Uterus (tissue), 7 donors: ENCODE measurements around a stretch of chr9.

GRCh38 chr9:72364398-72365065, 476 bp downstream of the ZFAND5 start:
- PRO-cap, 4 experiments: peak in 4 of 4 experiments; most common plus-strand start chr9:72364945 (in 4); most common minus-strand start chr9:72364874 (in 4)
- RAMPAGE, long total RNA, 2 experiments: start-site peak on the minus strand in 1 of 2 experiments, at chr9:72364697-72364776 at its widest, 23 reads per replicate
- RRBS: 2% methylated on average over 33 of the region's 90 CpGs

DNA sequence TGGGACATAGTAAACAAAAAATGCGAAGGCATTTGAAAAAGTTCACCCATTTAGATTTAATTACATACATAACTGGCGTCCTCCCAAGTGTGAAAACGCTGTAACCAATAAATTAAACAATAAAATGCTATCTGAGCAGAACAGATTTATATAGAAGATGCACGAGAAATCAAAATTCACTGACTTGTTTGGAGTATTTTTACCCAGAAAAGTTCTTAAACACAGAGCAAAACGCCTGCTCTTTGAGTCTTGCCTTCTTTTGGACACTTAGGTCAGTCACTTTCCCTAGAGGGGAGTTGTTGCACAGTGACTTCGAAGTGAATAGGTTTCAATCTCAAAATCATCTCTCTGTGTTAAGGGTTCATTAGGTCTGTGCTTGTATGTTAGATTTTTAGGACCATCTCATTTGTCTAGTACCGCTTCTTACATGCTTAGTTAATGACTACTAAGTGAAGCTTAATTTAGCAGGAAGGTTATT, 1.9 kb downstream of the ALDH1A1 start:
- PRO-cap, 4 experiments: no peak in any of the 4 experiments
- RAMPAGE, long total RNA, 2 experiments: no peak in any of the 2 experiments
- RRBS: no CpG with 5 or more reads among the region's 7 CpGs

- PRO-cap, 4 experiments: no peak in any of the 4 experiments
- RAMPAGE, long total RNA, 2 experiments: no peak in any of the 2 experiments
Measured at GRCh38 chr9:72983087-72983381, 30.2 kb upstream of the ALDH1A1 start.

DNA sequence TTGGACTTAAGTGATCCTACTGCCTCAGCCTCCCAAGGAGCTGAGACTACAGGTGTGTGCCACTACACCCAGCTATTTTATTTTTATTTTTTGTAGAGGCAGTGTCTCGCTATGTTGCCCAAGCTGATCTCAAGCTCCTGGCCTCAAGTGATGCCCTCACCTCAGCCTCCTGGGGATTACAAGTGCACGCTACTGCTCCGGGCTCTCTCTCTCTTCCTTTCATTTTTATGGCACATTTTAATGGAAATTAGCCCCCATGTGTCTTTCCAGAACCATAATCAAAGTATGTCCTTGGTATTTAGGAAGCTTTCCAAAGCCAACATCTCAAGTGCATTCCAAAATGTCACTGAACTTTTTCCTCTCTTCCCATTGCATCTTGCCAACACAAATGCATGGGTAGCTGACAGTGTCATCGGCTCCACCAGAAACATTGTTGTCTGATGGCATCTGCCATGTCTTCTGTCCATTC, 90.6 kb upstream of the ANXA1 start:
- PRO-cap, 4 experiments: no peak in any of the 4 experiments
- RAMPAGE, long total RNA, 2 experiments: no peak in any of the 2 experiments
- RRBS: no CpG with 5 or more reads among the region's 4 CpGs

DNA sequence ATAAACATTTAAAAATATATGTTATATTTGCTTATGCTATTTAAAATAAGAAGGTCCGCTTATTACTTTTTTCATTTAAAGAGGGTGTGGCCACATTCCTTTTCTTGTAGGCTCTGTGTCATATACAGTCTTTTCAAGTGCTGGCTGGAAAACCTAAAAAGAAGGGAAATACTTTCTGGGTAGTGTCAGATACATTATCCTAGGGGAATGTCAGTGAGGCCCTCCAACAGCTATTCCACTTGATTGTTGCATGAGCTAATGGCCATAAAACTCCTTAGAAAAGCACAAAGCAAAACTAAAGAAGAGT, 751 bp downstream of the ANXA1 start:
- PRO-cap, 4 experiments: no peak in any of the 4 experiments
- RAMPAGE, long total RNA, 2 experiments: no peak in any of the 2 experiments
- RRBS: no CpG with 5 or more reads among the region's 1 CpG

- PRO-cap, 4 experiments: no peak in any of the 4 experiments
- RAMPAGE, long total RNA, 2 experiments: no peak in any of the 2 experiments
- RRBS: no CpG with 5 or more reads among the region's 6 CpGs
Measured at GRCh38 chr9:73357558-73358163, 206.0 kb downstream of the ANXA1 start.

DNA sequence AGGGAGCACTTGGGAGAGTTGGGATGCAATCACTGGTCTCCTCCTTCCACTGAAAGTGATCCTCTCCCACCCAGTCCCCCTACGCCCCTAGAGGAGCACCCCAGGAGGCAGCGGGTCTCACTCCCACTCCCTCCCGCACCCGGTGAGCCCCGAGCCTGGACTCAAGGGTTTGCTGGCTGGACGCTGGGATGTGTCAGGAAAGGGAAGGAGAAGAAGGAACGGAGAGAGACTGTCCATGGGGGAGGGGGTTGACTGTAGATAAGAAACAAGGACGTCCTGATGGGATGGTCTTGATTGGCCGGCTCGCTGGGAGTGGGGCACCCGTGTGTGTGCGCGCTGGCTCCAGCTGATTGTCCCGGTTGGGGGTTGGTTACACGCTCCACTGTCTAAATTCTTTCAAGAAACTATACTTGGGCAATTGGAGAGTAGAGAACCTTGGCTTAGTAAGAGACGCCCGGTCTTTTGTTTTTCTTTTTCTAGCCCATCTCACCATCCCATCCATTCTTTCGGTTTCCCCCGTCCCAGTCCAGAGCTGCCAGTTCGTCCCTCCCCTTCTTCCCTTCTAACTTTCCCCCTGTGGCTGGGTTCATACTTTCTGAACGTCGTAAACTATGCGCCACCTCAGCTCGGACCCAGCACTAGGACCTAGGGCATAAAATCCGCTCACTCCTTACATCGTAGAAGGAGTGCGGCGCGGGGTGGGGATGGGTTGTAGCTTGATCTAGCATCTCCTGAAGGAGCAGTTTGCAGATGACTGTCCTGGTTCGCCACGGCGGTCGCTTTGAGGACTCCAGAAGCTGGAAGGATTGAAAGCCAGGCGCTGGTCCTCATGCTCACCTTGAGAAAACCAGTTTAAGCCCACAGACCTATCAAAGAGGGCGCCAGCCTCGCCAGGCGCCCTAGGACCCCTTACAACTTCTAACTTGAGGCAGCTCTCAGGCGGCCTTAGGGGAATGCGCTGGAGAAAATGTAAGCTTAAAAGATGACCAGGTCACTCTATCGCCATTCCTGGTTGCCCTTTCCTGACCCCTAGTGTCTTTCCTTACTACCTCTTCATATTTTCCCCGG, 2.4 kb downstream of the RORB start:
- PRO-cap, 4 experiments: peak in 2 of 4 experiments; most common plus-strand start position 349 of the sequence (in 2); most common minus-strand start position 564 of the sequence (in 2)
- RAMPAGE, long total RNA, 2 experiments: no peak in any of the 2 experiments
- RRBS: 3% methylated on average over 9 of the region's 41 CpGs

DNA sequence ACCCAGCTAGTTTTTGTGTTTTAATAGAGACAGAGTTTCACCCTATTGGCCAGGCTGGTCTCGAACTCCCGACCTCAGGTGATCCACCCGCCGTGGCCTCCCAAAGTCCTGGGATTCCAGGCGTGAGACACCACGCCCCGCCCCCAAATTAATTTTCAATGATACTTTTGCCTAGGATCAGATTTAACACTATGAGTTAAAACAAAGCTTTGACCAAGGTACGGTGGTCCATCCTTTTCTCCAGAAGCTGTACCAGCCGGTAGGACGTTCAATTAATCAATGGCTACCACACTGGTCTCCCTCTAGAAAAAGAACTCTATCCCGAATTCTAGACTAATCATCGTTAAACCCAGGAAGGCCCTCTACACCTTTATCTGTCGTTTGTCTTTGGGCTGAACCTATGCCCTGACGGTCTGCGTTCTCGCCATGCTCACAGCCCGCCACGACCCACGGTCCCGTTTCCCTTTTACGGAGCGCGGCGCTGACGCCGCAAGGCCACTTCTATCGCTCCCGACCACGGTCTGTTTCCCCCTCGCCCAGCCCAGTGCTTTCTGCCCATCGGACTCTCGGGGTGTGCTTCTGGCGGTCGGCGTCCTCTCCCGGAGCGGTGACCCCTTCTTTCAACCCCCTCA, 1.1 kb downstream of the C9orf40 start:
- PRO-cap, 4 experiments: peak in 2 of 4 experiments; most common plus-strand start position 469 of the sequence (in 2); most common minus-strand start position 441 of the sequence (in 1)
- RAMPAGE, long total RNA, 2 experiments: no peak in any of the 2 experiments
- RRBS: 2% methylated on average over 2 of the region's 37 CpGs

DNA sequence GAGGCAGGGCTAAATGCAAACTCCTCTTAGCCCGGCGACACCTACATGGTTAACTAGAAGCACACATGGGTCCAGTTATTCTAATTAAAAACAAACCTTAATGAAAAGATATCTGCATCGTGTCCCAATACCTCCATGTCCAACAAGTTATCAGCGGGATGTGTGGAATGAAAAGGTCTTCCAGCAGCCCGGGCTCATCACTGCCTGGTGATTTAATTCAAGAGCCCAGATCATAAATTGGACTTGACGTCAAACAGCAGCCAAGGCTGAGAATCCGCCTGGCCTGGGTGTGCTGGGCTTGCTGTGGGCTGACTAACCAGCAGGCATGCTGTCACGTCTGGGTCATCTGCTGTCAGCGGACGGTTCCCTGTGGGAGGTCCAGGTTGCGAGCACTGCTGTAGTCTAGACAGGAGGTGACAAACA, 289.6 kb downstream of the OSTF1 start:
- PRO-cap, 4 experiments: no peak in any of the 4 experiments
- RAMPAGE, long total RNA, 2 experiments: no peak in any of the 2 experiments
- RRBS: no CpG with 5 or more reads among the region's 11 CpGs

DNA sequence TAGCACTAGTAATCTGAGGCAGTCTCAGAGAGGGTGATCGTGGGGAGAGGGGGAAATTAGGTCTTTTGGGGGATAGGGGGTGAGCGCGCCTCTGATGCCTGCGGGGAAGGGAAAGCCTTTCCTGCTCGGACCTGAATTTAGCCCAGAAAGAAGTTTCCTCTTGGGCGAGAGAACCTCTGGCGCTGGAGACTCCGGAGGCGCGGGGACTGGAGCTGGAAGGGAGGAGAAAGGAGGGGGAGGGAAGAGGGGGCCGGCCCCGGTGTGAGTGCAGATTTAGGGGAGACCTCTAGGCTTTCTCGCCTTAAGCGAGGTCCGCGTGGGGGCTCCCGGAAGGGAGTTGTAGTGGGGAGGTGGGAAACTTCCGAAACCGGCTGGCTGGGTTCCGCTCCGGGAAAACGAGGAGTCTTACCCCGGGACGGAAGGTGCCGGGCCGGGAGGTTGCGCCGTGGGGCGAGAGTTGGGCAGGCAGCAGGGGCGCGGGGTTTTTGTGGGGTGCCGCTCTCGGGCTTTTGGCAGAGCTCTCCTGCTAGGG, 1.3 kb downstream of the PCSK5 start:
- PRO-cap, 4 experiments: no peak in any of the 4 experiments
- RAMPAGE, long total RNA, 2 experiments: no peak in any of the 2 experiments
- RRBS: 2% methylated on average over 9 of the region's 33 CpGs

GRCh38 chr9:75930794-75931302, 40.4 kb downstream of the PCSK5 start:
- PRO-cap, 4 experiments: no peak in any of the 4 experiments
- RAMPAGE, long total RNA, 2 experiments: no peak in any of the 2 experiments
- RRBS: no CpG with 5 or more reads among the region's 3 CpGs

DNA sequence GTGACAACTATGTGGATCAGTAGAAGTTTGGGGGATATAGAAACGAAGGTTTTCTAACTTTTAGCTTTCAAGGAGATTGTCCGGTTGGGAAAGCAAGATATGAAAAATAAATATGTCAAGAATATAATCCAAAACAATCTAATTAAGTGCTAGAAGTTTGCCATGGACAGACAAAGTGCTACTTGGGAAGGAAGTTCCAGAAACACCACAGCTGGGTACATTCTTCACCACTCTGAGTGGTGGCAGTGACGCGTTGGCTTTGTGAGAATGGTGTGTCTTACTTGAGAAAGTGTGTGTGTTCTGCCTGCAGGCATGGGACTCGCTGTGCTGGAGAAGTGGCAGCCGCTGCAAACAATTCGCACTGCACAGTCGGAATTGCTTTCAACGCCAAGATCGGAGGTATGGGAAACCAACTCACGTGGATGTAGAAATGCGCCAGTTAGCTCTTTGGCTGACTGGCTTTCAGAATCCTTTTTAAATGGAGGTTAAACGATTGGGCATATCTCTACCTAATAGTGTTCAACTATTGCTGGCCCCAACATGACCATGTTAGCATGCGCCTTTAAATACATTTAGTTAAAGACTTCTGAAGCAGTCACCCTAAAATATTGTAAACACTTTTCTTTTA, 177.3 kb downstream of the PCSK5 start:
- PRO-cap, 4 experiments: no peak in any of the 4 experiments
- RAMPAGE, long total RNA, 2 experiments: start-site peak on the plus strand in 1 of 2 experiments, centred at position 178 of the sequence, 14 reads per replicate
- RRBS: no CpG with 5 or more reads among the region's 14 CpGs

- PRO-cap, 4 experiments: no peak in any of the 4 experiments
- RAMPAGE, long total RNA, 2 experiments: no peak in any of the 2 experiments
- RRBS: no CpG with 5 or more reads among the region's 4 CpGs
Measured at GRCh38 chr9:76107437-76107914, 217.0 kb downstream of the PCSK5 start.

DNA sequence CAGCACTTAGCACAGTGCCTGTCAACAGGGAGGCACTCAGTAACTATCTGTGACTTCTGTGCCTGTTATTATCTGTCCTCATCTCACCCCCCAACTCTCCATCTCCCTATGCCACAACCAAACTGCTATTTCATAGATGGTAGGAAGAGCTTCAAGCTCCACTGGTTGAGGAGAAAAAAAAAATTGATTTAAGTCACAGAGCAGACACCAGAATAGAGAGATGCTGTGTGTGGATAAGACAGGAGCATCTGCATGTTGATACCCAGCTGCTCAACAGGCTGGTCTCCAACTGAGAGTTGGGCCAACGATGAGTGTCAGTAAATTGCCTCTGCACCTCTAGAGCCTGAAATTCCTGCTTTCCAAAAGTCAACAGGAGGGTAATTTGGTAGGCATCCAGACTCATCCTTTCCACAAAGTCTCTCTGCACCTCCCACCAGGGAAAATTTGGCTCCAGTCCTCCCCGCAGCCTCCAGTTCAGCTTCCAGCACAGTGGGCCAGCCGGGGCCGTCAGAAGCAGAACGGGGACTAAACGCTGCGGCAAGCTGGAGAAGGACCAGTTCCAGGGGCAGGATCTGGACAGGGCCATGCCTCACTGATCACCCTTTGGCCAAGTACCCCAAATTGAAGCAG, 137.0 kb downstream of the RFK start:
- PRO-cap, 4 experiments: no peak in any of the 4 experiments
- RAMPAGE, long total RNA, 2 experiments: no peak in any of the 2 experiments
- RRBS: no CpG with 5 or more reads among the region's 7 CpGs

DNA sequence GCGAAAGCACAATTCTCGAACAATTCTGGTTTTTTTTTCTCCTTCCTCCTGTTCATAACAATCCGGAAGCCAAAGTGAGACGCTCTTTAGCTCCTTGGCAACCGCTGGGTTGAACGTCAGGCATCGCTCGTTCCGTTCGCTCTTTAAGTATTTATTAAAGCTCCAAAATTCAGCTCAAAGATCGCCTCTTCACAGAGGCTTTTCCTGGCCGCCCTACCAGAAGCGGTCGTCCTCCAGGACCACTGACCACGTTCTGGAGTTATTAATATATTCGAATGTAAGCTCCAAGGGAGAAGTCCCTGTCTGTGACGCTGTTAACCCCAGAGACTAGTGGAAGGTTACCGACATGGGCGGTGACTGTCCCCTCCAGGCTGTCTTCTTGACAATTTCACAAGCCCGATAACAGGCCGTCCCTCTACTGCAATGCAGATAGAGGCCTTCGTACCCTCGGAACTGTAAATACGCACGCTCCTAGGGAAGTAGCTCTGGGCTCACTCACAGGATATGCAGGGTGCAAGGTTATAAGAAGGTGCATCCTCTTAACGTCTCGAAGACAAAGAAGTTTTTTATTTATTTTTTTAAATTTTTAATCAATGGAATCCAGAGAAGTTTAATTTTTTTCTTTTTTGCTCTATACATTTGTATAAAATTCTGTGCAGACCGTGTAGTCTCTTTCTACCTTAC, 624 bp upstream of the RFK start:
- PRO-cap, 4 experiments: peak in 1 of 4 experiments; most common minus-strand start position 332 of the sequence (in 1)
- RAMPAGE, long total RNA, 2 experiments: no peak in any of the 2 experiments
- RRBS: no CpG with 5 or more reads among the region's 28 CpGs

DNA sequence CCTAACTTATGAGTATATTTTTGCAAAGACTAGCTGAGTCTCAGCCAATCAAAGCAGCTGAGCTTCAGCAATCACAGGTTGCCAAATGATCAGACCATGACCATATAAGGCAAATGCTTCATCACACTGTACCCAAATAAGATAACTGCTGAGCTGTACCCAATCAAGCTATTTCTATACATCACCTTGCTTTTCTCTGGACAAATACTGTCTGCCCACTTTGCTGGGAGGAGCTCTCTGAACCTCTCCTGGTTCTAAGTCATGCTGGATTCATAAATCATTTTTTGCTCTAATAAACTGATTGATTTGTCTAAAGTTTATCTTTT, 175.4 kb downstream of the GCNT1 start:
- PRO-cap, 4 experiments: no peak in any of the 4 experiments
- RAMPAGE, long total RNA, 2 experiments: no peak in any of the 2 experiments

DNA sequence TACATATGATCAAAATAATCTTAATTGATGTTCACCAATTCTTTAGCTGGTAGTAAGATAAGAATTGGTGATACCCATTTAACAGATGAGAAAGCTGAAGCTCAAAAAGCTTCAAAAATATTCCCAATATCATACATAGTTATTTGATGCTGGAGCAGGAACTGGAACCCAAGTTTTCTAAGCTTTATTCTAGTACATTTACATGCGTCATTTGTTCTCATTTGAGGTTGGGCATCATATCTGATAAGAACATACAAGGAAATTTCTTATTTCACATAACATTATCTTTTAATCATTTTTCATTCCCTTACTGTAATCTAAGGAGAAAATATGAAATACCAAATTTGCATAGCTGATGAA, 170.2 kb downstream of the PRUNE2 start:
- PRO-cap, 4 experiments: peak in 1 of 4 experiments; most common minus-strand start position 177 of the sequence (in 1)
- RAMPAGE, long total RNA, 2 experiments: no peak in any of the 2 experiments
- RRBS: no CpG with 5 or more reads among the region's 1 CpG

GRCh38 chr9:76835843-76836429, 70.0 kb downstream of the PRUNE2 start:
- PRO-cap, 4 experiments: peak in 4 of 4 experiments; most common plus-strand start chr9:76835936 (in 3)
- RAMPAGE, long total RNA, 2 experiments: no peak in any of the 2 experiments
- RRBS: no CpG with 5 or more reads among the region's 5 CpGs

GRCh38 chr9:77259501-77259787, 82.1 kb downstream of the VPS13A start:
- PRO-cap, 4 experiments: no peak in any of the 4 experiments
- RAMPAGE, long total RNA, 2 experiments: no peak in any of the 2 experiments

GRCh38 chr9:77751697-77752503, 103.8 kb upstream of the GNA14 start:
- PRO-cap, 4 experiments: no peak in any of the 4 experiments
- RAMPAGE, long total RNA, 2 experiments: start-site peak on the minus strand in 1 of 2 experiments, at chr9:77751980-77752157 at its widest, 6 reads per replicate
- RRBS: no CpG with 5 or more reads among the region's 7 CpGs